ENCODE measurements around a stretch of chr22.

DNA sequence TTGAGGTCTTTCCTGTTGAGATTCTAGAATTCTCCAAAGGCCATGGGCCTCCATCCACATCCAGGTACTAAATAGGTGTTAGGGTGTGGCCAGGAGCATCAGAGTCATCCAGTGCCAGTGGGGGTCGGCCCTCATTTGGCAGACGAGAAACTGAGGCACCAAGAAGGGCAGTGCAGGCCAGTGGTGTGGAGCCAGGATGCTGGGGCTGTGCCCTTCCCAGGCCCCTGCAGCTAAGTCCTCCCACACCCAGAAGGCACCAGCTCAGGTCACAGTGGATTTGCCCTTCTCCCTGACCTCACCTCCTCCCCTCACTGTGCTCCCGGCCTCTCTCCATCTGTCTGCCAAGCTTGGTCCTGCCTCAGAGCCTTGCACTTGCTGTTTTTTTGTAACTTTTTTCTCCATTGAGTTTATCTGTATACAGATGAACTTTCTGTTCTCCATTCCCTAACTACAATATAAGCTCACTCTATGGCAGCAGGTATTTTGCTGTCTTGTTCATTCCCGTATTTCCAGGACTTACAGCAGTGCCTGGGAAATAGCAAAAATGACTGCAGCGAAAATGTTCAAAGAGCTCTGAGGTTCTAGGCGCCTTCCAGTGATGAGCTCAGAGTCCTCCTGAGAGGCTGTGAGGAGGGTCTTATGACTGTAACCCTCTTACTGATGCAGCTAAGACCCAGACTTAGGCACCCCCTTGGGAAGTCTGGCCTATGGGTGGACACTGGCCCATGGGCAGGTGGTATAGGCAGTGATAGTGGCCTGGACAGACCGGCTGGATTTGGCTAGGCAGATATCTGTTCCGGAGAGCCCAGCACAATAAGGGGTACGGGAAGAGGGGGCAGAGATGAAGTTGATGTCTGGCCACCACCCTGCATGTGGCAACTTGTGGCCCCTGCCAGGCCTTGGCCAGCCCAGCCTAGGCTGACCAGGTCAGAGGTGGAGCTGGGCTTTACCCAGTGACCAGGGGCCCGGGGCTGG lies 4.4 kb downstream of the ATF4 start:
- PRO-cap: no peak

DNA sequence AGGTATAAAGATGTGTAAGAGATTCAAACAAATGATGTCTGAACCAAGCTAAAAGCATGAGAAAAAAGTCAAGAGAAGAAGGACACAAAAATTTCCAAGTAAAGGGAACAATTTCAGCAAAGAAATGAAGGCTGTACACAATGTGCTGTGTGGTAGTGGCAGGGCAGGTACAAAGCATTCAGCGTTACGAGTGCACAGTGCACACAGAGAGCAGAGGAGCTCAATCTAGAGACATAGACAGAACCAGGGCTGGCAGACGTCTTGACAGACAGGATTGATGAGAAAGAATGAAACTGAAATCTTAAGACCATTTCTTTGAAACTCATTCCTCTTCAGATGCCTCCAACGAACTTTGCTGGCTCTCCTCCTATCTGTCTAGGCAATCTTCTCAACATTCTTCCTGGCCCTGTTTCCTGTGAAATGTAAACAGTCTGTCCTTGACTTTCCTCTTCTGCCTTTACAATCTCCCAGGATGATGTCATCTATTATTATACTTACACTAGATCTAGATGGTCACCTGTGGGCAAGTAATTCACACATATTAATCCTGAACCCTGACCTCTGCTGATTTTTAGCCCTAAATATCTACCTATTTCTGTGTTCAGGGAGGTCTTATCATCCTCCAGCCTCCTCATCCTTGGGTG lies 119.6 kb downstream of the ENTHD1 start:
- PRO-cap: no peak

GRCh38 chr22:39898886-39899575 lies 1.9 kb upstream of the GRAP2 start:
- PRO-cap: no peak

DNA sequence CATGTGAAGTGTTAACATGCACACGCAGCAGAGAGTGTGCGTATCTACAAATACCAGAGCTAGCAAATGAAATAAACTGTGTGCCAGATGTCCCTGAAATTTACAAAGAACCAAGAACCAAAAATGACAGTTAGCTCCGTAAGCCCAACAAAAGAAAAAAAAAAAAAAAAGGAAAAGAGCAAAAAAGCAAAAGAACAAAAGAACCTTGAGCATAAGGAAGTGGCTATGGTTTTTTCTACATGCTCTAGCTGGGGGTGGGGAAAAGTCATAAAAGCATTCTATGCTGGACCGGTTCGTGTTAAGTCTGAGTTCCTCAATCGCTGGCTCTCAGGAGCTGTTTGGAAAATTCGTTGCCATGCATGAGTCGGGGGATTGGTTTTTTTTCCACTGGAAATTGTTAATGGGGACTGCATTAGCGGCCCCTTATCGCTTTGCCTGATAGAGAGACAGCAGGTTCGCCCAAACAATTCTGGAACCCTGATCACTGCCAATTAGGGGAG lies 25.5 kb downstream of the GRAP2 start:
- PRO-cap: no peak

- PRO-cap: no peak
Observed at GRCh38 chr22:39991251-39991622, 3.5 kb upstream of the FAM83F start.

GRCh38 chr22:40175460-40176205 lies 2.1 kb upstream of the TNRC6B start:
- PRO-cap: no peak

DNA sequence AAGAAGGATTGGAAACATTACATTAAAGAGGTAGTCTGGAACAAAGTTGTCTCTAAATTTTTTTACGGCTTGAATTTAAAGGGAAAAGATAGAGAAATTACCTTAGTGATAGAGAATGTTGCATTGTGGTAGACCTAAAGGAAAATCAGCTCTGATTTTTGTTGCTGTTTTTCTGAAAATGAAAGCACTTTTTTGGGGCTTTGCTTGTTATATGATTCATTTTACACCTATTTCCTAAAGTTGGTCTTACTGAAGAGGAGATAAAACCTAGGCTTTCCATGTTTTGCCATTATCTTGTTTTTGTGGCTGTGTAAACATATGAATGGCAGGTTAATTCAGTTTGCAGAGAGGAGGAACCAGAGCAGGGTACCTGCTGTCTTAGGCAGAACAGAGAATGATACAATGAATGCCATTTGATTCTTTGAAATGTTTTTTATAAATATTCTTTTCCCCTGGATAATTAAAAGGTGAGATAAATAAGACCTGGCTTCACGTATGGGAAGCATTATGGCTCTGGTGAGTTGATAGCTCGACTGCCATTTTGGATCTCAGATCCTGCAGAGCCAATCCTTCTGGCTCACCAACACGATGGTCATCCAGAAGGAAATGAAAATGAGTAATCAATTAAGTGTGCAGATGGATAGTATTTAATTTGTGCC lies 2.4 kb downstream of the TNRC6B start:
- PRO-cap: no peak

DNA sequence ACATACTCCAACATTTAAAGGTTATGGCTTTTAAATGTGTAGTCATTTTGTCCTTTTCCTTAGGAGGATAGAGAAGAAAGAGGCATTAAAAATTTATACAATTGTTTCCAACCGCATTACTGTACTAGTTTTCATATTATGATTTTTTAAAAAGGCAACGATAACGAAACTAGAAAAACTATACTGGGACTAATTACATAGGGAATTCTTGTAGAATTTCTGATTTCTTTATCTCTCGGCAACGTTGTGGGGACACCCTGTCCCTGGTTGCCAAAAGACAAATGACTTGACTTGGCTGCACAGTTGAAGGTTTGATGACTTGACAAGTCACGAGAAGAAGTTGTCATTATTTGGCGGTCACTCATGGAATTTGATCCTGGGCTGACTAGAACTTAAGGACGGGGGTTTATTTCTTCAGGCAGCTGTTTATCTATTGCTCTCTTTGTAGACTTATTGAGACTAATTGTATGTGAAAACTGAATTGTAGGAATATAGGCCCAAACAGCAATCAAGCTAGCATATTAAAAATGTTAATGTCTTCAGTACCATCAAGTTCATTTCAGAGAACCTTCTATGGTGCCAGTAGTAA lies 68.9 kb upstream of the ADSL start:
- PRO-cap: unidirectional peak, minus-strand start at position 287 of the sequence

GRCh38 chr22:40342747-40343567 lies 3.3 kb upstream of the ADSL start:
- PRO-cap: no peak

- PRO-cap: no peak
Observed at GRCh38 chr22:40509307-40510322, 126.9 kb downstream of the MRTFA start.

DNA sequence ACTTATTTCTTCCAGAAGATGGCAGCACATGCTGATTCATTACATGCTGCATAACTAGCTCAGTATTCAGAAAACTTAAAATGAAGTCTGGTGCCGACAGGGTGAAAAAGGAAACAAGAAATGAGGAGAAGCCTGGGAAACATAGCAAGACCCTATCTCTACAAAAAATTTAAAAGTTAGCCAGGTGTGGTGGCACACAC lies 28.4 kb upstream of the RBX1 start:
- PRO-cap: no peak

- PRO-cap: bidirectional peak, plus-strand start at chr22:40951863, minus-strand start at chr22:40951602
Observed at GRCh38 chr22:40951521-40952249, 507 bp downstream of the RBX1 start.

DNA sequence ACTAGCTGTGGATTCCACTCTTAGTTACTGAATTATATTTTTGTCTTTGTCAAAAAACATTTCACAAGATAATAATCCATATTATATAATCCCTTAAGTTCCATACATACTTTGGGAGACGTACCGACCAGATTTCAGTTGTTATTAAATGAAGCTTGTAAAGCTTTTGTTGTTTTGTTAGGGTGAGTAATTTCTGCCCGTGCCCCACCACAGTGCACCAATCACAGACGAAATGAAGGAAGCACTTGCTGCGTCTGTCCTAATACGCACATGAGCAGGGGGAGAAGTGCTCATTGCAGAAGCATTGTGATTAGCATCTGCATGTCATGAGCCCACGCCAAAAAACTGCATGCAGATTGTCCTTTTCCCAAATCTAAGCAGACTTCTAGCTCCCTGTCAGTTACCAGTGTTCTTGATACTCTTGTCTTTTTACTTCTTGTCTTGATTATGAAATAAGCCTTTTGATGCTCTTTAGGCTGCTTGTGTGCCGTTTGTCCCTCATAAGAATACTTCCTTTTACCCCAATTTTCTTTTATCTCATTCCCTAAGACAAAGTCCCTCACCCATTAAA lies 15.5 kb downstream of the RBX1 start:
- PRO-cap: no peak

DNA sequence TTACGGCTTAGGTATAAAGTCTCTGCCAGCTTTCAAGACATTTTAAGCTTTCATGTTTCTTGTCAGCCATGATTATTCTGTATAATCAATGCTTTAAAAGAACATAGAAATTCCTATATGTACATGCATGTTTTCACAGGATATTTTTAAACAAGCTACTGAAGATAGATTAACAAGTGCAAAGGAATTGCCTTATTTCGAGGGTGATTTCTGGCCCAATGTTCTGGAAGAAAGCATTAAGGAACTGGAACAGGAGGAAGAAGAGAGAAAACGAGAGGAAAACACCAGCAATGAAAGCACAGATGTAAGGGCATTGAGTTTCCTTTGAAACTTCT lies 32.8 kb upstream of the L3MBTL2 start:
- PRO-cap: no peak

DNA sequence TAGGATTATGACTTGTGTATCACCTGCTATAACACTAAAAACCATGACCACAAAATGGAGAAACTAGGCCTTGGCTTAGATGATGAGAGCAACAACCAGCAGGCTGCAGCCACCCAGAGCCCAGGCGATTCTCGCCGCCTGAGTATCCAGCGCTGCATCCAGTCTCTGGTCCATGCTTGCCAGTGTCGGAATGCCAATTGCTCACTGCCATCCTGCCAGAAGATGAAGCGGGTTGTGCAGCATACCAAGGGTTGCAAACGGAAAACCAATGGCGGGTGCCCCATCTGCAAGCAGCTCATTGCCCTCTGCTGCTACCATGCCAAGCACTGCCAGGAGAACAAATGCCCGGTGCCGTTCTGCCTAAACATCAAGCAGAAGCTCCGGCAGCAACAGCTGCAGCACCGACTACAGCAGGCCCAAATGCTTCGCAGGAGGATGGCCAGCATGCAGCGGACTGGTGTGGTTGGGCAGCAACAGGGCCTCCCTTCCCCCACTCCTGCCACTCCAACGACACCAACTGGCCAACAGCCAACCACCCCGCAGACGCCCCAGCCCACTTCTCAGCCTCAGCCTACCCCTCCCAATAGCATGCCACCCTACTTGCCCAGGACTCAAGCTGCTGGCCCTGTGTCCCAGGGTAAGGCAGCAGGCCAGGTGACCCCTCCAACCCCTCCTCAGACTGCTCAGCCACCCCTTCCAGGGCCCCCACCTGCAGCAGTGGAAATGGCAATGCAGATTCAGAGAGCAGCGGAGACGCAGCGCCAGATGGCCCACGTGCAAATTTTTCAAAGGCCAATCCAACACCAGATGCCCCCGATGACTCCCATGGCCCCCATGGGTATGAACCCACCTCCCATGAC lies 28.1 kb upstream of the L3MBTL2 start:
- PRO-cap: no peak

DNA sequence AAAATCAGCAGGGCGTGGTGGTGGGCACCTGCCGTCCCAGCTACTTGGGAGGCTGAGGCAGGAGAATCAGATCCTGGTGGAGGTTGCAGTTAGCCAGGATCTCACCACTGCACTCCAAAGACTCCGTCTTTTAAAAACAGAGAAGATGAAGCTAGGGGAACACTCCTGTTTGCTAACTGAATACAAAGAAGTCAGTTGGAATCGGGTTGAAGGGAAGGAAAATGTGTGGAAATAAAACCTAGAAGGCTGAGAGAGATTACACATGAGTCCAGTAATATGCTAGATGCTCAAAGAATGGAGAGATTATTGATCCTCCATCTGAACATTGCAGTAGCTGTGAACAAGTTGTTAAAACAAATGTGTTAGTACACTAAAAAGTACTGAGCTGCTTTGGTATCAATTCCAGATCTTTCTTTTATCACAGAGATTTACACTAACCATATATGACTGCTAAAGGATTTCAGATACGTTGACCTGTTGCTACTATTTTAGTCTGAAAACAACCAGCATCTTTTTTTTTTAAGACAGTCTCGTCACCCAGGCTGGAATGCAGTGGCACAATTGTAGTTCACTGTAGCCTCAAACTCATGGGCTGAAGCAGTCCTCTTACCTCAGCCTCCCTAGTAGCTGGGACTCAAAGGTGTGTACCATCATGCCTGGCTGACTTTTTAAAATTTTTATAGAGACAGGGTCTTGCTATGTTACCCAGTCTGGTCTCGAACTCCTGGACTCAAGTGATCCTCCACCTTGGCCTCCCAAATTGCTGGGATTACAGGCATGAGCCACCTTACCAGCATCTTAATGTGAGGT lies 24.3 kb upstream of the L3MBTL2 start:
- PRO-cap: no peak

GRCh38 chr22:41216935-41217444 lies 11.9 kb downstream of the L3MBTL2 start:
- PRO-cap: no peak

DNA sequence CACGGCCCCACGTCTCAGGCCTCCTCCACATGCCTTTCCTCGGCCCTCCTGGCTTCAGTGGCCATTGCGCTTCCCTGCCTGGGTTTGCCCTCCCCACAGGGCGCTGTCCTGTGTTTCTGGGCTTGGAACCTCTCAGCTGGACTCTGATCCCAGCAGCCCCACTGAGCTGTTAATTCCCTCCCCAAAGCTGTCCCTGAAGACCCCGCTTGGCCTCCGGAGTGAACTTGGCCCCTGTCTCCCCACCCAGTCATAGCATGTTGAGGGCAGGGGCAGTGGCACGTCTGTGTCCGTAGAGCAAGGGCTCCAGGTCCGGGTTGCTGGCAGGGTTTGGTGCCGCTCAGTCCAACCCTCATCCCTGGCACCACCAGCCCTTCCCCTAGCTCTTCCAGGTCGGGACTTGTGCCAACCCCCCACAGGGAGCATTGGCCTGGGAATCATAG lies 34.4 kb upstream of the TEF start:
- PRO-cap: no peak

DNA sequence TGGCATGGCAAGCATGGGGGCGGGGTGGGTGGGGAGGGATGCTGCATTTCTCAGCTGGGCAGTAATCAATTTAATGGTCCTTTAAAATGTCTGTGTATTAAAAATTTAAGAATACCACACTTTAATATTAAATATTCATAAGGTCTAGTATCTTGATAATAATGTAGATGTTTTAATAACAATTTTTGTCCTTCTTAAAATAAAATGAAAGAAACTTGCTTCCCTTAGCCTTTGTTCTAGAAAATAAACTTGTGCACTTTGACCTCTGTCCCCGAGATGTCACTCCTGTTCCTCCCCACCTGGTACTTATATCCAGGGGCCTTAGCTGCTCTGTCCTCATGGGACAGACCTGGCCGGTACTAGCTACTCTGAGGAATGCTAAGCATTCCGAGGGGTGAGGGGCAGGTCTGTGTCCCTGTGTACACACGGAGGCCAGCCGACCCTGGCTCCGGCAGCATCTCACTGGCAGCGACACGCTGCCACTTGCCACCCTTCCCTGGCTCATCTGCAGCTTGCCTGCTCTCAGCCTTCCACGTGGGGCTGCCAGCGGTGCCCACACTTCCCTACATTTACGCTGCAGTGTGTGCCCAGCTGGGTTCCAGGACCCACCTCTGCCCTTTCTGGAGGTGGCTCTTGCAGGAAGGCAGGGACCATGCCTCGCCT lies 21.7 kb upstream of the TEF start:
- PRO-cap: no peak

GRCh38 chr22:41471695-41472197 lies 2.8 kb downstream of the ACO2 start:
- PRO-cap: no peak

Data from left ventricle myocardium (tissue), 1 donor.